HT1080 (cell line): ENCODE measurements around the genes PCDHGA2, PCDHGB3, PCDHGA11 and FCHSD1.

DNA sequence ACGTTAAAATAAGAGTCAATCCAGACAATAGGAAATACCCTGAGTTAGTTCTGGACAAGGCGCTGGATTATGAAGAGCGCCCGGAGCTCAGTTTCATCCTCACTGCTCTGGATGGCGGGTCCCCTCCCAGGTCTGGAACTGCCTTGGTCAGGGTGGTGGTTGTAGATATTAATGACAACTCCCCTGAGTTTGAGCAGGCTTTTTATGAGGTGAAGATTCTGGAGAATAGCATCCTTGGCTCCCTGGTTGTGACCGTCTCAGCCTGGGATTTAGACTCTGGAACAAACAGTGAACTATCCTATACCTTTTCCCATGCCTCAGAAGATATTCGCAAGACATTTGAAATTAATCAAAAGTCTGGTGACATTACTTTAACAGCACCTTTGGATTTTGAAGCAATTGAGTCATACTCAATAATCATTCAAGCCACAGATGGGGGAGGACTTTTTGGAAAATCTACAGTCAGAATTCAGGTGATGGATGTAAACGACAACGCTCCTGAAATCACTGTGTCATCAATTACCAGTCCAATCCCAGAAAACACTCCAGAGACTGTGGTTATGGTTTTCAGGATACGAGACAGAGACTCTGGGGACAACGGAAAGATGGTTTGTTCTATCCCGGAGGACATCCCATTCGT lies 1.0 kb downstream of the PCDHB12 start:
RAMPAGE:
- cytosol, long total RNA = no peak
- long total RNA = no peak
- nucleus, long total RNA = no peak

RAMPAGE:
- cytosol, long total RNA = no peak
- long total RNA = no peak
- nucleus, long total RNA = no peak
Measured at GRCh38 chr5:141338624-141339051, at the start of gene PCDHGA2. Gene PCDHGA2 (plus strand): TSS chr5:141338760.

GRCh38 chr5:141369939-141370361 lies at the start of gene PCDHGB3:
Gene PCDHGB3 (plus strand): TSS chr5:141370242.
RAMPAGE:
- cytosol, long total RNA = no peak
- long total RNA = no peak
- nucleus, long total RNA = no peak

DNA sequence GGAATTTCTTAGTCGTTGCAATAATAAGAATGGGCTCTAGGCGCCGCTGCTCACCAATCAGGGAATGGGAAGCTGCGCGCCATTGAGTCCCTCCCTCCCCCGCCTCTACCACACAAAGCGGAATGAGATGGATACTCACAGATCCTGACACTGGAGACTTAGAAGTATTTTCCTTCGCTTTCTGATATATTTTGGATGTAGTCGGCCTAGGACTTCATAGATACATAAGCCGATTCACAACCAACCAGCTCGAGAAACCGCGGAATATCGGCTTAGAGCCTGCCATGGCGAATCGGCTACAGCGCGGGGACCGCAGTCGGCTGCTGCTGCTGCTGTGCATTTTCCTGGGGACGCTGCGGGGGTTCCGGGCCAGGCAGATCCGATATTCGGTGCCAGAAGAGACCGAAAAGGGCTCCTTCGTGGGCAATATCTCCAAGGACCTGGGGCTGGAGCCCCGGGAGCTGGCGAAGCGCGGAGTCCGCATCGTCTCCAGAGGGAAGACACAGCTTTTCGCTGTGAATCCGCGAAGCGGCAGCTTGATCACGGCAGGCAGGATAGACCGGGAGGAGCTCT lies at the start of gene PCDHGA11:
Gene PCDHGA11, plus strand, starts transcription at position 108 of the 573 bp plus-strand sequence.
RAMPAGE:
- cytosol, long total RNA = no peak
- long total RNA = no peak
- nucleus, long total RNA = no peak

GRCh38 chr5:141524525-141525669 lies 36.0 kb downstream of the PCDHGC5 start:
RAMPAGE:
- cytosol, long total RNA = no peak
- long total RNA = no peak
- nucleus, long total RNA = no peak

GRCh38 chr5:141529839-141530814 lies 41.2 kb downstream of the PCDHGC5 start:
RAMPAGE:
- cytosol, long total RNA = no peak
- long total RNA = no peak
- nucleus, long total RNA = no peak

DNA sequence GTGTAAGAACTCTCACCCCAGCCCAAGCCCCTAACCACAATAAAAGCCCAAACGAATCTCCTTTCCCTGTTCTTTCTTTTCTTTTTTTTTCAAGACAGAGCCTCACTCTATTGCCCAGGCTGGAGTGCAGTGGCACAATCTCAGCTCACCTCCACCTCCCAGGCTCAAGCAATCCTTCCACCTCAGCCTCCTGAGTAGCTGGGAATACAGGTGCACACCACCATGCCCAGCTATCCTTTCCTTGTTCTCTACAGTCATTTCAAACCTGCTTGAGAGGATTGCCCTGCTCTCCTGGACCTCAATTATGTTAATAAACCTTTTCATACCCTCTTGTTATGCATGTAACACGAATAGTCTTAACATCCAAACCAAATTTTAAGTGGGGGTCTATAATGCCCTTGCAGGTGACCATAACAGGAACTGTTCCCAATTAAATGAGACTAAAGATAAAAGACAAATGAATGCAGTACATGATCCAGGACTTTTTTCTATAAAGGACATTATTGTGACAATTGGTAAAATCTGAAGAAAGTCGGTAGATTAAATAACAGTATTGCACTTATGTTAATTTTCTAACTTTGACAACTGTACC lies 61.8 kb downstream of the PCDHGC5 start:
RAMPAGE:
- cytosol, long total RNA = no peak
- long total RNA = no peak
- nucleus, long total RNA = no peak

GRCh38 chr5:141582069-141582715 lies 36.6 kb downstream of the DIAPH1 start:
RAMPAGE:
- cytosol, long total RNA = no peak
- long total RNA = no peak
- nucleus, long total RNA = no peak

GRCh38 chr5:141604190-141604999 lies 14.4 kb downstream of the DIAPH1 start:
RAMPAGE:
- cytosol, long total RNA = no peak
- long total RNA = no peak
- nucleus, long total RNA = no peak

RAMPAGE:
- cytosol, long total RNA = no peak
- long total RNA = no peak
- nucleus, long total RNA = no peak
Measured at GRCh38 chr5:141637119-141638004, 565 bp downstream of the RELL2 start.

GRCh38 chr5:141651034-141651794 lies at the start of gene FCHSD1:
Gene FCHSD1 (minus strand): TSS chr5:141651418.
RAMPAGE:
- cytosol, long total RNA = no peak
- long total RNA = no peak
- nucleus, long total RNA = no peak

DNA sequence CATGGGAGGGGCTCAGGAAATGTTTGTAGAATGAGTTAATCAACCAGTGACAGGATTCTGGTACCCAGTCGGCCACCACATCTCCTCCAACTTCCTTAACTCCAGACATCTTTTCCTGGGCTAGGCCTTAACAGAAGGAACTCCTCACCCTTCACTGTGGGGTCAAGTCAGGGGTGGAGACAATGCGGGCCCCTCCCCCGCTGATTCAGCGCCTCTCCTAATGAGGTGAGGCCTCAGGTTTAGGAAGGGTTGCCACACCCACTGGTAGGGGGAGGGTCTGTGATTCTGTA lies 29.3 kb downstream of the PCDH1 start:
RAMPAGE:
- cytosol, long total RNA = no peak
- long total RNA = no peak
- nucleus, long total RNA = no peak

DNA sequence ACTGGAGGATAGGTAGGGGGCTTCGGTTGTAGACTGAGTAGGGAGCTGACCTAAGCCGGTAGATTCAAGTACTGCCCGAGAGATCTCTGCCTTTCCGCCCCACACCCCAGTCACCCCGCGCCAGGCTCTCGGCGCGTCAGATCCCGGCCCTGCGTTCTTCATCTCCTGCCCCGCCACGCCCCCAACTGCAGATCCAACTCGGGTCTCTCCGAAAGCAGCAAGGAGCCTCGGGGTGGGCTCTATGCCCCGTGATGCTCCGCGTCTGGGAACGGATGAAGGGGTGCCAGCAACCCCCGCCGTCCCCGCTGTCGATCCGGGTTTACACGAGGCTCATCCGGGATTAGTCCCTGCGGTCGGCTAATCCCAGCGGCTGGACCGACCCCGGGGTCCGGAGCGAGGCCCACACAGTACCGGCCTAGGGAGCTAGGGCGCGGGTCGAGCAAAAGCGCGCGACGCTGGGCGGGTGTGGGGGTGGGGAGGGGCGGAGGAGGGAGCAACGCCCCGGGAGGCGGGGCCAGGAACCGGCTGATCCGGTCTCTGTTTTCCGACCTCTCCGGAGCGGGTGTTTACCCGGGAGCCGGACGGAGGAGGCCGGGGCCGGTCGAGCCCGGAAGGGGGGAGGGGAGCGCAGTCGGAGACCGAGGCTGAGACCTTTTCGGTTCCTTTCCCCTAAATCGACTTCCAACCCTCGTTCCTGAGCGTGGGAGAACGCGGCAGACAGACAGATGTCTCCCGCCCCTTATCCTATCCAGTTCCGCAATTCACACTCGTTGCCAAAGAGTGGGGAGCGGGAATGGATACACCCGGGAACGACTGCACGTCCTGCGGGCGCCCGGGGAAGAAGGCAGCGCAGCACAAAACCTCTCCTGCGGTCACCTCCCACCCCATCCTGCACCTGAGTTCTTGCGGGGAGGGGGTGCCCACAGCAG lies 28.7 kb downstream of the PCDH1 start:
RAMPAGE:
- cytosol, long total RNA = no peak
- long total RNA = no peak
- nucleus, long total RNA = no peak

DNA sequence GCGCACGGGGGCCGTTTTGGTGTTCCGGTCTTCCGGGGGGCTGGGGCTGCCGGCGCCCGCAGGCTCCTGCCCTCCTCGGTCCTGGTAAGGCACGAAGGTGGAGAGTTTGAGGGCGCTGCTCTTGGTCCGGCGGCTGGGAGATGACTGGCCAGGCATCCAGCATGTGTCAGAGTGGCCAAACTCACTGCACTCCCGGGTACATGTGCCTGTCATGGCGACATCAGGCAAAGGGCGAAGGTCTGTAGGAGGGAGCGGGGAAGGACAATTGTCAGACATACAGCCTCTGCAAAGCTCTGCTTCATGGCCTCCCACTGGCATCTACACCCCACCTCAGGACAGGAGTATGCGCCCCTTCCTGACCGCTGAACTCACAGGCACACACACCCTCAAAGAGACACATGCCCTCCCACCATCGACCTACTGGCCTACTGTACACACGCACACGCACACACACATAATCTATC lies 24.0 kb downstream of the PCDH1 start:
RAMPAGE:
- cytosol, long total RNA = no peak
- long total RNA = no peak
- nucleus, long total RNA = no peak

DNA sequence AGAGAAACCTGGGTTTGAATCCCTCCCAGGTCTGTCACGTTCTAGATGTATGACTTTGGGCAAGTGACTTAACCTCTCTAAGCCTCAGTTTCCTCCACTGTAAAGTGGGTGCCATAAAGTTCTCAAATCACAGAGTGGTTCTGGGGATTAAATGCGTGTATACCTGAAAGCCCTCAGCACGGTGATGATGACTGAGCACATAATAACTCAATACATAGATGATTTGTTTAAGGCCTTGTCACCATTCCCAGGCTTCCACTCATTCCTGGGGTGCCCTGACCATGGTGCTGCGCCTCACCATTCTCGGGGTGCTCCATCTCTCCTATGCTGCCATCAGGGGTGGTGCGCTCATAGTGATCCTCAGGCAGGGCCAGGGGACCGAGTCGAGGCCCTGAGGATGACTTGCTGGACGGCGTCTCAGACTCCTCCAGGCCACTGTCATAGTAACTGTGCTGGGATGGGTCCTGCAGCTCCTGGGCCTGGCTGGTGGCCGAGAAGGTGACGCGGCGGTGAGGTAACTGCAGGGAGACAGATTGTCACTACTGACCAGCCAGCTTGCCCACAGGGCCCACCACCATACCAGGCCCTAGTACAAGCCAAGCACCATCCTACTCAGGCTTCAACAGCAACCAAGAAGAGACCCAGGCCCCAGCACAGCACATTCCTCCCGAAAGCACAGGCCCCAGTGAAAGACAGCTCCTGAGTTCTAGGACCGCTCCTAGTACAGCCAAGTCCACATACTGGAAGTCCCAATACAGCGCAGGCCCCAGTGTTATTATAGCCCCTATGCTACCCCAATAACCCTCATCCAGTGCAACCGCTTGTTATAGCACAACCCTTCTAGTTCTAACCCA lies 21.0 kb downstream of the PCDH1 start:
RAMPAGE:
- cytosol, long total RNA = no peak
- long total RNA = no peak
- nucleus, long total RNA = no peak

GRCh38 chr5:141875778-141876785 lies 2.1 kb downstream of the PCDH1 start:
RAMPAGE:
- cytosol, long total RNA = no peak
- long total RNA = no peak
- nucleus, long total RNA = no peak

DNA sequence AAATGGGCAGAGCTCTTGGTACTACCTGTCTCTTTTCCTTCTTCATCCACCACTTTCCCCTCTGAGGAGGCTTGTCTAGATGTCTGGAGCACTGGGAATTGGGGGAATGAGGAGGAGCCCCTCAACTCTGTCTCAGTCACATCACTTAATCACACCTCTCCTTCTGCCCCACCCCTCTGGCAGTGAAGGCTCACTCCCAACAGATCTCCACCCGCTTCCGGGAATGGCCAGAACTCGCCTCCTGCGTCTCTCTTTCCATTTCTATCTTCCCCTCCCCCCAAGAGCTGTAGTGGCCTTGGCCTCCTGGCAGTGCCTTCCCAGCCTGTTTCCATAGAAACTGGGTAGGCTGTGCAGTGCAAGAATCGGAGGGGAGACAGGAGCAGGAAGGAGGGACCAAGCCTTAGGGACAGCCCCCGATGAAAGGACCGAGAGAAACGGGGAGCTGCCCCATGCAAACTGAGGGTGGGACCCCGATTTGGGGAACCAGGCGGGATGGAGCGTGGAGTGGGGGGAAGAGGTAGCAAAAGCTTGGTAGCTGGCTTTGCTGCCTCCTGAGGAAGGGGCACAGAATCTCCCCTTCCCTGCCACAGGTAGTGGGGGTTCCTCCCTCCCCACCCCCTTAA lies 4.4 kb upstream of the PCDH1 start:
RAMPAGE:
- cytosol, long total RNA = no peak
- long total RNA = no peak
- nucleus, long total RNA = no peak

RAMPAGE:
- cytosol, long total RNA = no peak
- long total RNA = no peak
- nucleus, long total RNA = no peak
Measured at GRCh38 chr5:141883126-141883614, 5.0 kb upstream of the PCDH1 start.

RAMPAGE:
- cytosol, long total RNA = no peak
- long total RNA = no peak
- nucleus, long total RNA = no peak
Measured at GRCh38 chr5:142063666-142064489, 44.7 kb upstream of the NDFIP1 start.

DNA sequence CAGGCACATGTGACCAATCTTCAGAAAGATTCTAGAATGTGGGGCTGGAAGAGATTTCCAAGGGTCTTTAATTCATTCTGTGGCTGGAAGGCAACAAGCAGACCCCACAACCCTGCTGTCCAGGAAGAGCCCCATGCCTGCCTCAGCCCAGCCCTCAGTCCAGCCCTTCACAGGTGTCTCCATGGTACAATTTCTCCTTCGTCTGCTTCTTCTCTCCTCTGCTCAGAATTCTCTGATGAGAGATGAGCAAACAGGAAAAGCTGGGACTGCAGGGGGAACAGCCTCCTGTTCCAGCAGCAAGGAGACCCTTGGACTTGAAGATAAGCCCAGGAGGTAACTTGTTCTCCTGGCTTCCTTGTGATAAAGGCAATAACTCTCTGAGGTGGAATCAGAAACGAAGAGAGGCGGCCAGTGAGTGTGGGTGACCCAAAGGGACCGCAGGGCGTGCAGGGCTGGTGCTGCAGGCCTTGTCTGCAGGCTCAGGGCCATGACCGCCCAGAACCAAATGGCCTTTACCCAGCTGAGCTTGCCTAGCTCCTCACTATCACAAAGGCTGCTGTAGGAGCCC lies 72.3 kb downstream of the NDFIP1 start:
RAMPAGE:
- cytosol, long total RNA = no peak
- long total RNA = no peak
- nucleus, long total RNA = no peak